Body of pancreas (tissue), 2 donors: ENCODE measurements around a stretch of chr10.

DNA sequence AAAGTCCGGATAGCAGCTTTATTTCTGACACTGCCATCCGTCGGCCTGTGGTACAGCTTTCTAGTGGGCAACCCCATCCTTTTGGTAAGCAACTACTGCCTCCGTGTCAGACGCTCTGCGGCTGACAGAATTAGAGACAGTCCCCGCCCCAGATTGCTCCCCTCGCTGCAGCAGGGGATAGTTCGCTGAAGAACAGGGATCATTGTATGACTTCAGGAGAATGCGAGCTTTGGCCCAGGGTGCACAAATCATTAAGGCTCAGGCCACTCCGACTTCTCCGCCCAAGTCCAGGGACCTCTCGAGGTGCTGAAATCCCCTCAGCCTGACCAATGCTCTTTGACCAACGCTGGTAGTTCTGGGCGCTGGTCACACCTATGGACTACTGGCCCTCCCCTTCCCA lies 447 bp downstream of the POLR3A start:
- PRO-cap: no peak
- RAMPAGE, long total RNA, 2 experiments: no peak in any of the 2 experiments

GRCh38 chr10:78277691-78278198 lies 244.1 kb downstream of the RPS24 start:
- PRO-cap: no peak
- RAMPAGE, long total RNA, 2 experiments: no peak in any of the 2 experiments

DNA sequence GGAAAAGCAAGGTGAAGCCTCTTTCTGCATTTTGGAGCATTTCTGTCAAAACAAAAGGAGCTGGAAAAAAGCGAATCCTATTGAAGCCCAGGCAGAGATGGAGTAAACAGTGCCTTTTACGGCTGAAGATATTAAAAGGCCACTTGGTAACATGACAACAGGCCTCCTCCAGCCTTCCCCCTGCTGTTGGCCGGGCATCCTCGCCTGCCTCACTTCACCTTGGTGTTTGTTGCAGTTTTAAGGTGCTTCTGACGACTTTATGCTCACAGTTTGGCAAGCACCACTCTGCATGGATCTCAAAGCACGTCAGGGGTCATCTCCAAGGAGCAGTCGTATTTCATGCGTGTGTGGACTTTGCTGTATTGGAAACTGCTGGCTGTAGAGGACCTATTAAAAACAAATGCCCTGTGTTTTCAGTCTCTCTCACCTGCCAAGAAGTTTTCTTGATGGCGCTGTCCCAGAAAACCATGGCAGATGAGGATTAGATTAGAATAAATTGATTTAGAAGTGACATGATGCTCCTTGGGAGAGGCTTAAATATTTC lies 483.1 kb downstream of the RPS24 start:
- PRO-cap: no peak
- RAMPAGE, long total RNA, 2 experiments: no peak in any of the 2 experiments

DNA sequence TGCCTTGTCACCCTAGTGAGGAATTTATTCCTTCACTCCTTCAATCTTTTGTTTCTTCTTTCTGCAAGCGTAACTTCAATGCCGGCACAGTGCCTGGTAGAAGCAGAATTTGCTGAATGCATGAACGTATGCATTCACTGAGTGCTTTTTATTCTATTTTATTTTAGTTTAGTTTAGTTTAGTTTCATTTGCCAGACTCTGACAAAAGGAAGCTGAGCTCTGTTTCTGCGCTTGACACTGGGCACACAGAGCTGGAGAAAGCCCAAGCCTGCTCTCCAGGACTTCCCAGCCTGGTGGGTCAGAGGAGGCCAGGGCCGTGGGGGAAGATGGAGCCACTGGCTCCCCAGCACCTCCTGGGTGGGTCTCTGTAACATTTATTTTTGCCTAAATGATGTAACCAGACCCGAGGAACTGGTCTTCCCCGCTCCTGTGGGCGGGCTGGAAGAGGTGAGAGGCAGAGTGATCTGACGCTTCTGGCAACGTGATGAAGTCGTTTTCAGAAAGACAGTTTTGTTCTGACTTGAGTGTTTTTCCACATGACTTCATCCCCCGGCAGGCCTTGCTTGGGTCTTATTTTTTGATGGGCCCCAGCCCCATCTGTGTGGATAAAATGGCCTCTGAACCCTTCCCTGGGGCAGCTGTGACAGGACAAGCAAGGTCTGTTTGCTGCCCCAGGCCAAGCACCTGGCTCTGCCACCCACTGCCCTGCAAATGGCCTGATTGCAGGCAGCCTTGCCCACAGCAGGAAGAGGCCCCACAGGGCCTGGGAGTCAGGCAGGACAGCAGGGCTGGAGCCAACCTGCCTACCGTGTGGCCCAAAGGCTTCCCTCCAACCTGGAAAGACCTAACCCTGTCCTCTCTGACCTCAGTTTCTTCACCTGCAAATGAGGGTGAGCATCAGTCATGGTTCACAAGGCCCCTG lies 305.0 kb upstream of the ZMIZ1 start:
- PRO-cap: no peak
- RAMPAGE, long total RNA, 2 experiments: no peak in any of the 2 experiments

DNA sequence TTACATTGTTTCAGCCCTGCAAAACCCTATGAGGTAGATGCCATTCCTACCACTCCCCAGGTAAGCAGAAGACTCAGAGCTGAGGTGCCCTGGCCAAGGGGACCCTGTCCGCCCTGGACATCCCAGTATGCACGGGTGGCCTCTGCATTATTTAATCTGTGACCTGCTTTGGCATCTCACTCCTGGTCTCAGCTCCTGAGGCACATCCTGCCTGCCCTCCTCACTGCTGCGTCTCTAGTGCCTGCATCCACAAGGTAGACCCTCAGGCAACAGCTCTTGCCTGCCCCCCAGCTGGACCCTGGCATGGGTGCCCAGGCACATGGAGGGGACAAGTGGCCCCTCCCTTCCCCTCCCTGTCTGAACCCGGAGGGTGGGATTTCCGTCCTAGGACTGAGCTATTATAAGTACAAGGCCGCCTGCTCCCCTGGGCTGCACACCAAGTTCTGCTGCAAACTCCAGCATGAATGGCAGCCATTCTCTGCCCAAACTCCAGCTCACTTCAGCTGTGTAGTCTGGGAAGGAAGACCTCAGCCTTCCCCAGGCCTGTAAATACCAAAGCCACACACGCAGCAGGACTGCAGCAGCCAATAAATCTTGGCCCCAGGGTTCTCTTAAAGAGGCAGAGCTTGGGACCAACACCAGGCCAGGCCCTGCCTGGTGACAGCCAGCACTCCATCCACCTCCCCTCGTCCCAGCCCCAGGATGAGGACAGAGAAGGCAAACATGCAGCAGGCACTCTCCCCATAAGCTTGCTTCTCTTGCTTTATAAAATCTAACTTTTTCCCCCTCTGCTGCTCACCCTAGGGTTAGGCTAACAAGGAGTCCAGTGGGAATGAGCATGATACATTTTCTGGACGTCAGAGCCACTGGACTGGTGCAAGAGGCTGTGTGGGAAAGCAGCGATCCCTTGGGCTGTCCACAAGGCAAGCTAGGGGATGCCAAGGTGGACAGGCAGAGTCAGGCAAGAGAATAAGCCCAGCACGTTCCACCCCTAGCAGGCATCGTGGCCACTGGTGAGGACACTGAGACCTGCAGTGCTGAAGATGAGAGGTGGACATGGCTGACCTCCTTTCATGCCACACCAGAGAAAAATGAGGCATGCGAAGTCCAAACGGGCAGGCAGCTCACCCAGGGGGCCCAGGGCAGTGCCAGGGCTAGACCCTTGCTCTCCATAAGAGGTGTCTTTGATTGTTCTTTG lies 291.2 kb upstream of the ZMIZ1 start:
- PRO-cap: no peak
- RAMPAGE, long total RNA, 2 experiments: no peak in any of the 2 experiments

DNA sequence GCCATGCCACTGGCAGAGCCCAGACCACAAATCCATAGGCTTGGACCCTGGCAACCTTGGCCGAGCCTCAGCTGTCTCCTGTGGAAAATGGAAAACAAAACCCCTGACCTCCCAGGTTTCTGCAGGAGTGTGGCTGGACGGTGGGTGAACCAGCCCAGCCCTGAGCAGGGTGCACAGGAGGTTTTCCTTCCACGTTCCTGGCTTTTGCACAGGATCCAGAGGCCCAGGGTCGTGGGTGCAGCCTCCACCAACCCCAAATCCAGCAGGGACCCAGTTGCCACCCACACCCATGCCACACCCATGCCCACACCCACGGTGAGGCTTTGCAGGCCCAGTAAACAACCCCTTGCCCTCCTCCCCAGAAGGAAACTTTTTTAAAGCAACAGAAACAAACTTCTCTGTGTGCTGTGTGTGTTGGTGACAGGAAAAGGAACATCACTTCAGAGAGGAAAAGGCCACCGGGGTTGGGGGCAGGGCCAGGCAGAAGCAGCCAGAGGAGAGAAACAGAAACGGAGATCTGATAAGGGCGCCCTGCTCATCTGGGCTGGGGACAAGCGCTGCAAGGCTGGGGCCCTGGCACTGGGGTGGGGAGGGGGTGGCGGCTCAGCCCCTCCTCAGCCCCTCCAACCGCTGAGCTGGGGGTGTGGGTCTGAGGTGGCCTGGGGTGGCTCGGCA lies 20.7 kb upstream of the ZMIZ1 start:
- PRO-cap: no peak
- RAMPAGE, long total RNA, 2 experiments: no peak in any of the 2 experiments

GRCh38 chr10:79078612-79079592 lies 10.1 kb downstream of the ZMIZ1 start:
- PRO-cap: no peak
- RAMPAGE, long total RNA, 2 experiments: no peak in any of the 2 experiments

DNA sequence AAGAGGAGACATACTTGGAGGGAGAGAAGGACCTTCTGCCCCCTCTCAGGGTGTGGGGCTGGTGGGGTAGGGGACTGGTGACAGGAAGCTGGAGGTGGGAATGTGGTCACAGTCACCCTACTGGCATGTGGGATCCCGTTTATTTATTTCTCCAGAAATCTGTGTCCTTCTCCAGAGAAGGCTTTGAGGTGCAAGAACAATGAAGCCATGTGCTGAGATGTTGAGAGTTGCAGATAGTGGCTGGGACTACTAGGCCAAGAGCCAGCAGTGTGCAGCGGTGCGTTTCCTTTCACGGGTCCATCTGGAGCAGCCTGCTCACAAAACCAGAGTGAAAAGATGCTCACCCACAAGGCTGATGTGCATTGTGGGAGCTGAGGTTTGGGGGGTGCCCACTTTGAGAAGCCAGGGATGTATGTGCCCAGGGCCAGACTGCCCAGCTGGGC lies 21.7 kb downstream of the ZMIZ1 start:
- PRO-cap: no peak
- RAMPAGE, long total RNA, 2 experiments: no peak in any of the 2 experiments

GRCh38 chr10:79099333-79099587 lies 30.5 kb downstream of the ZMIZ1 start:
- PRO-cap: no peak
- RAMPAGE, long total RNA, 2 experiments: no peak in any of the 2 experiments

DNA sequence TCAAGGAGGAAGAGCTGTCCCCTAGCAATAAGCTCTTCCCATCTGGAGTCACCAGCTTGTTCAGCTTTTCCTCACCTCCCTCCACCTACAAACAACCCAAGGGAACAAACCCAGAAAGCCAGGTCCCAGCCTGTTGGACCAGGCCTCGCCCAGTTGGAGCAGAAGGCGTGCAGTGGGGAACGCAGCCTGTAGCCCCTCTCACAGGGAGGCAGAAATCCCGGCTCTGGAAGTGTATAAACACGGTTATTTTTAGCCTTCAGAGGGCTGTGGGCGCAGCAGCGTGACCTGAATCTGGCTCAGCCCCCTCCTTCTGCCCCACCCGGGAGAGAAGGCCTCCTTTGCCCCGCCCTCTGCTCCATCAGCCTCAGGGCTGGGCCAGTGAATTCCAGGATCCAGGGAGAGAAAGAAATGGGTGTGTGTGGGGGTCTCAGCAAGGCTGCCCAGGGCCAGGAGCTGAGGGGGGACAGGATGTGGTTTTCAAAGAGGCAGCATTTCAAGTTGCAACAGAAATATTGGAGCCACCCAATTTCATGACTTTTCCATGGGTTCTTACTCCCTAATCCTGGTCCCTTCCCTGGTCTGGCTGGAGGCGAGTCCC lies 33.4 kb downstream of the ZMIZ1 start:
- PRO-cap: no peak
- RAMPAGE, long total RNA, 2 experiments: no peak in any of the 2 experiments

DNA sequence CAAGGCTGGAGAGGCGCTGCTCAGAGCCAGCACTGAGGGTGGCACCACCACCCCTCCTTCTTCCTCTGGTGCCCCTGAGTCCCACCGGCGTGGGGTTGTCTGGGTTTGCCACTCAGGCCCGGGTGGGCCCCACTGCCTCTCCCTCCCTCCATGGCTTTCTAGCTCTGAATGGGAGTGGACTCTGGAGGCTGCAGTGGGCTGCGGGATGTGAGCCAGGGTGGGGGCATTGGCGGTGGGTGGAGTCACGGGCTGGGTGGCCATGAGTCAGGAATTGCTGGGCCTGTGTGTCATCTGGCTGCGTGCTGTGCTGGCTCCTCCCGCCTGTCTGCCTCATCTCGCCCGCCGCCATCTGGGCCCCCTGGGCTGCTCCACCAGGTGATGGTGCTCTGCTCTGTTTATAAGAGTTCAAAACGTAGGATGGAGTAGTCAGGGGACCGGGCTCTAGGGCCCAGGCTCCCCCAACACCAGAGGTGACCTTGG lies 82.9 kb downstream of the ZMIZ1 start:
- PRO-cap: no peak
- RAMPAGE, long total RNA, 2 experiments: no peak in any of the 2 experiments

DNA sequence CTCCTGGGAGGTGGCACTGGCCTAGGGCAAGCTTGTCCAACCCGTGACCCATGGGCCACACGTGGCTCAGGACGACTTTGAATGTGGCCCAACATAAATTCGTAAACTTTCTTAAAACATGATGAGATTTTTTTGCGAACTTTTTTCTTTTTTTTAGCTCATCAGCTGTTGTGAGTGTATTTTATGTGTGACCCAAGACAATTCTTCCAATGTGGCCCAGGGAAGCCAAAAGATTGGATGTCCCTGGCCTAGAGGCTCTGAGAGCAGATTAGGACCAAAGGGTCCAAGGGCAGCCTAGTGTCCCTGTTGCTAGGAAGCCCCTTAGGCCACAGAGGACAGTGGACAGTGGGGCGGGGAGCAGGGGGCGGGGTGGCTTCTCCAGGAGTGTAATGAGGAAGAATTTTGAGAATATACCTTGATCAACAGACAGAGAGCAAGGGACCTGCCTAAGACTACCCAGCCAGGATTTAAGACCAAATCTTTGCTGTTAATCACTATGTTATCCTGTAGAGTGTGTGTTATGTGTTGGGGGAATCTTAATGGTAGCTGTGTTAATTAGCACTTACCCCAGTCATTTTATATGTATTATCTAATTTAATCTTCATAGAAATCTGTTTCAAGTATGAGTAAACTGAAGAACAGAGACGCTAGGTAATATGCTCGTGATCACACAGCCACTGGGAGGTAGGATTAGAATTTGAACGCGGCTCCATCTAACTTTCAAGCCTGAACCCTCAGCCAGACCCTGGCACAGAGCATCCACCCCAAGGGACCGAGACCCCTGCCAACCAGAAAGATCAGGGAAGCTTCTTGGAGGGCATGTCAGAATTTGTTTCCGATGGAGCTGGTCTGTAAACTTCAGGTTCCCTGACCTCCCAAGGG lies 104.6 kb downstream of the ZMIZ1 start:
- PRO-cap: no peak
- RAMPAGE, long total RNA, 2 experiments: no peak in any of the 2 experiments

DNA sequence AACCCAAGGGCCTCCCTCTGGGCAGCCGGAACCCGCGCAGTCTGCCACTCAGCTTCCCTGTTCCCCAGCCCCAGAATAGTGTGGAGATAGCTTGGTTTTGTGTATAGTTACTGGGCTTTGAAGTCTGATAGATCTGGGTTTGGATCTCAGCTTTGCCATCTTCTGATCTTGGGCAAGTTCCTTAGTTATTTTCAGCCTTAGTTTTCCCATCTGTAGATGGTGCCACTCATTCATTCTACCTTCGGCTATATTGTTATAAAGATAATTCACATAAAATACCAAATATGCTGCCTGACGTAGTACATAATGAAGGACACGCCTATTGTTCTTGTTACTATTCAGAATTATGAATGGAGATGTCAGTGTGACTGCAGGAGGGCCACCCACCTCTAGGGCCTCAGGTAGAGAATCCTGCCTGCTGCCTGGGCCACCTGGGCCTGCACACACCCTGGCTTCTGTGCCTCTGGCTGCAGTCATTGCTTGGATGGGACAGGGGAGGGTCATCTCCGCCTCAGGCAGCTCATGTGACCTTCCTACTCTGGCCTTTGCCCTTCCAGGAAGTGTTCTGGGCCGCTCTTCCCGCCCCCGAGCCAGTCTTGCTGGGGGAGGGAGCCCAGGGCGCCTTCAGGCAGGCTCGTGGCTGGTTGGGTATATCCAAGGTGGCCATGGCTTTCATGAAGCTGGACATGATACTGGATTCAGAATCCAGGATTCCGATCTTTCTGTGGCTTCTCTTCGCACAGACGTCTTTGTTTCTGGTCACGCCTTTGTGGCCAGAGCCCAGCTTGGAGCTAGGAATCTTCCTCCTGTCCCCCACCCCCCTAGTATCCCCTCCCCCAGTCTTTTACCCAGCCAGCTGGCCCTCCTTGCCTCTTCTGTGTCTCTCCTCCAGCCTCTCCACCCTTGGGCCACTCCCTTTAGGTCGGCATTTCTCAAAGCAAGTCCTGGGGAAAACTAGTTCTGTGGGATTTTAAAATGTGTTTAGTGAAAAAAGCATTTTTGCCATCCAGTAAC lies 119.3 kb downstream of the ZMIZ1 start:
- PRO-cap: no peak
- RAMPAGE, long total RNA, 2 experiments: no peak in any of the 2 experiments

DNA sequence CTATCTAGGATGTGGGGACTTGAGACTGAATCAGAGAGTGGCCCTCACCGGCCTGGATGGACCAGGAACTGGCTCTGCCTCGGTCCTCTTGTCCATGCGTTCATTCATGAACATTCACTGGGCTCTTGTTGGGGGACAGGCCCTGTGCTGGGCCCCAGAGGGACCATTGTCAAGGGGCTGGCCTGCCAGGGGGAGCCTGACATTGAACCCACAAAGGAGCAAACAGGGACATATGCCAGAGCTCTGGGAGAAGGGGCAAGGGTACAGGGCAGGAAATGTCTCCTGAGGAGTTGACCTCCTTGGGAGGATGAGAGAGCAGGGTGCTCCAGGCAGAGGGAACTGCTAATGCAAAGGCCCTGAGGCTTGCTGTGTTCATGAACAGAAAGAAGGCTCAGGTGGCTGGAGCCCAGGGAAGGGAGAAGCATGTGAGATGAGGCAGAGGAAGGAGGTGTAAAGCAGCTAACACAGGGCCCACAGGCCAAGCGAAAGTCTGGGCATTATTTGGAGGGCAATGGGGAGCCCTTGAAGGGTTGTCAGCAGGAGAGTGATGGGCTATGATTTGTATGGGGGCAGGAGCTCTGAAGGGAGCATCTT lies 136.9 kb upstream of the PPIF start:
- PRO-cap: no peak
- RAMPAGE, long total RNA, 2 experiments: no peak in any of the 2 experiments

DNA sequence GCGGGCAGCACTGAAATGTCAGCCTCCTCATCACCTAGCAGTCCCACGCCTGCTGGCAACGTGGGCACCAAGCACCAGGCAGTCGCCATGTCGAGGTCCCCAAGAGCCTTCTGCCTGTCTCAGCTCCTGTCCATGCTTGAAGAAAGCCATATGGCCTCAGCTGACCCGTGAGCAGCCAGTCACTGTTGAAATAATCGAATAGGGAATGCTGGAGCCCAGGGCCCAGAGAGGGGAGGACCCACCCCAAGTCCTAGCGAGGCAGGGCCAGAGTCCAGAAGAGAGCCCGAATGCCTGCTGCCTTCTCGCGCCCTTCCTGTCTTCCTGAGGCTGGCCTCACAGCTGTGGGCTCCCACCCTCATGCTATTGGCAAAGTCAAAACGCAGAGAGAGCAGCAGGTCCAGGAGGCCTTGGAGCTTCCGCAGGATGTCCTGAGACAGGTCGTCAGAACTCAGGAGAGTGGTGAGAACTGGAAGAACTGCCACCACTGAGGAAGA lies 125.6 kb upstream of the PPIF start:
- PRO-cap: no peak
- RAMPAGE, long total RNA, 2 experiments: no peak in any of the 2 experiments

- PRO-cap: no peak
- RAMPAGE, long total RNA, 2 experiments: no peak in any of the 2 experiments
Observed at GRCh38 chr10:79229435-79229865, 117.8 kb upstream of the PPIF start.

GRCh38 chr10:79238982-79239774 lies 108.1 kb upstream of the PPIF start:
- PRO-cap: no peak
- RAMPAGE, long total RNA, 2 experiments: no peak in any of the 2 experiments

GRCh38 chr10:79246206-79246597 lies 101.1 kb upstream of the PPIF start:
- PRO-cap: unidirectional peak, plus-strand start at chr10:79246377
- RAMPAGE, long total RNA, 2 experiments: no peak in any of the 2 experiments

GRCh38 chr10:79264649-79265392 lies 82.4 kb upstream of the PPIF start:
- PRO-cap: no peak
- RAMPAGE, long total RNA, 2 experiments: no peak in any of the 2 experiments

DNA sequence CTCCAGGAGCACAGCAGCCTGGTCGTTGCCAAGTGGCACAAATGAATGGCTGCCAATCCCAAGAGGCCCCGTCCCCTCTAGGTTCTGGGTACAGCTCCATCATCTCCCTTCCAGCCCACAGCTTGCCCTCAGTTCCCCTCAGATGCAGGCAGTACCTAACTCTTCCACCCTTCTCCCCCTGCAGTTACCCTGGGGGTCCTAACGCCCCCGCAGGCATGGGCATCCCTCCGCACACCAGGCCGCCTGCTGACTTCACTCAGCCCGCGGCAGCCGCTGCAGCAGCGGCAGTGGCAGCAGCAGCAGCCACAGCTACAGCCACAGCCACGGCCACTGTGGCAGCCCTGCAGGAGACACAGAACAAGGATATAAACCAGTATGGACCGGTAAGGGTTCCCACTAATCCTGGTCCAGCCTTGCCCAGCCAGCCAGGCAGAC lies 55.3 kb upstream of the PPIF start:
- PRO-cap: no peak
- RAMPAGE, long total RNA, 2 experiments: no peak in any of the 2 experiments